ENCODE data around the genes KCNJ10, ATP1A2 and ITLN1.

- PRO-cap, 2 experiments = no peak in any of the 2 experiments
- RAMPAGE, long total RNA, 4 experiments = no peak in any of the 4 experiments
Observed at GRCh38 chr1:159938076-159938855, 7.1 kb downstream of the IGSF9 start.

DNA sequence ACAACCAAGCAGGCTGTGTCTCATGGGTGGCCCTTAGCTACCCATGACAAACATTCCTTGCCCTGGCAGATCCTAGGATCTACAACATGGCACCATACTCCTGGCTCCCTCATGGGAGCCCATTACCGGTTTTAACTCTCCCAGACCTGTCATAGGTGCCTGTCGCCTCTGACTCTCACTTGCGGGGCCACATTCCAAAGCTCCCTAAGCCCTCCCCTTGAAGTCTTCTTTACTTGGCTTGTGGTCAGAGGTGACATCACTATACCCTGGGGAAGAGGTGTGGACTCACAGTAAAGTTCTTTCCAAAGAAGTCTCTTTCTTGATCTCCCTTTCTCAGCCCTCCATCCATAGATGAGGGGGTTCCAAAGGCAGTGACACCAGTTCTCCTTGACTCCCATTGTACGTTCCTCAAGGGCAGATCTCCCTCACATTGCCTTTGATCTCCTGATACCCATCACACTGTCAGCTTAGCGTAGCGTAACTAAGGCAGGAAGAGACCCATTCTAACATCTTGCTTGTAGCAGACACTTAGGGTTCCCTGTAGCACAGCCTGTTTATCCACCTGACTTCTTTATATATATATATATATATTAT, 5.5 kb upstream of the SLAMF9 start:
- PRO-cap, 2 experiments = no peak in any of the 2 experiments
- RAMPAGE, long total RNA, 4 experiments = no peak in any of the 4 experiments

DNA sequence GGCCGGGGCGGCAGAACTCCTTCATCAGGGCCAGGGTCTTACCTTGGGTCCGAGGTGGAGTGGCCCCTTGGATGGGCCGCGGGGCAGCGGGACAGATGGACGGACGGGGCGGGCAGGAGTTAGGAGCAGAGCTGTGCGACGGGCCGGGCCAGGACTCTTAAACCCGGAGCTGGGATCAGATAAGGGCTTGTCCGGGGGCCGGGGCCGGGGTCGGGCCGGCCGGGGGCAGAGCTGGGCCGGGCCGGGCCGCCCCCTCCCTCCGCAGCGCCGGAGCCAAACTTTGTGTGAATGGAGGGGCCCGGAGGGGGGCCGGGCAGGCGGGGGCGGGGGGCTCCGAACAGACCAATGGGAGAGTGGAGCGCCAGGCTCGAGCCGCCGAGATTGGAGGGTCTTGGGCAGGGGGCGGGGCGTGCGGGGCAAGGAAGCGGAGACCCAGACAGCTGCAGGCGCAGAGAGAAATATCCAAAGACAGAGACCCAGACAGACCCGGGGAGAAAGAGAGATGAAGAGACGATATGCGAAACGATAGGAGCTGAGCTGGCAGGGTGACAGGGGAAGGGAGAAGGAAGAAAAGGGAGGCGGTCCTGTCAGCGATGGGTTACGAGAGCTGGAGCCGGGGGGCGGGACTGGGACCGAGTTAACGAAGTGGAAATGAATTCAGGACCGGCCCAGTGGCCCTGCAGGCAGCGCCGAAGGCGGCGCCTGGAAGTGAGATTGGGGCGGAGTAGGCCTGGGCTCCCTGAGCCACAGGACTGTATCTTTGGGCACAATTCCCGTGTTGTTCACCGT, at the start of gene KCNJ10:
Gene KCNJ10 (minus strand): TSS at position 181 of the 789 bp plus-strand sequence.
- PRO-cap, 2 experiments = peak in 1 of 2 experiments; most common plus-strand start position 457 of the sequence (in 1)
- RAMPAGE, long total RNA, 4 experiments = no peak in any of the 4 experiments

GRCh38 chr1:160096504-160097182, 1.8 kb downstream of the IGSF8 start:
- PRO-cap, 2 experiments = no peak in any of the 2 experiments
- RAMPAGE, long total RNA, 4 experiments = no peak in any of the 4 experiments

DNA sequence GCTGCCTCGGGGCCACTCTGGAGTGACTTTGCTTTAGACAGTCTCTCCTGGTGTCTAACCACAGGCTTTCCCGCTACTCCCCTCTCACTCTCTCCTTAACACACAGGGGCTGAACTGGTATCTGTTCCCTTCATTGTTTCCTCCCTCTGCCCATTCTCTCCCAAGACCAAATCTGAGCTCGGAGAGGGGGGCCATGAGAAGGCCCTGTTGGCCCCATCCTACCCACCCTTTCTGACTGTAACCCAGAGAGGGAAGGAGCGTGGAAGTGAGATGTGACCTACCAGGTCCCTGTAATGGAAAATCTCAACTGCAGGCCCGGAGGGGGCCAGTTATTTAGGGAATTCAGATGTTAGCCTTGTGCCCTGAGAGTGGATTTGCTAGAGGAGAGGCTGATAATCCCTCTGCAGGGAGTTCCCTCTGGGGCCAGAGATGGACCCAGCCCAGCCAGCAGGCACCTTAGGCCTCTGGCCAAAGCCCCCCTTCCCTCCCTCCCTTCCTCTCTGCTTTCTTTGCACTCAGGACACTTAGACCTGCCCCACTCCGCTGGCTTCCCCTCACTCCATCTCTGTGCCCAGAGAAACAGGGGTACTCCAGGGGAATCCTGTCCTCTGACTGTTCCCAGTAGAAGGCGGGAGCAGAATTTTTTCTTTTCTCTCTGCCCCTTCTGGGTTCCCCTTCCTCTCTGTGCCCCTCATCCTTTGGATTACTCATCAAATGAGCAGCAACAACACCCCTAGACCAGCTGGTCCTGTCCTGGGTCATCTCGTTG, 1.5 kb upstream of the ATP1A2 start:
- PRO-cap, 2 experiments = no peak in any of the 2 experiments
- RAMPAGE, long total RNA, 4 experiments = no peak in any of the 4 experiments

- PRO-cap, 2 experiments = peak in 2 of 2 experiments; most common plus-strand start chr1:160115759 (in 1)
- RAMPAGE, long total RNA, 4 experiments = start-site peak on the plus strand in 4 of 4 experiments, at chr1:160115758-160115763 at its widest, 36 to 90 reads per replicate
Observed at GRCh38 chr1:160115468-160115967, at the start of gene ATP1A2. TSS of gene ATP1A2 (plus strand) at chr1:160115759.

GRCh38 chr1:160124527-160125259, 9.1 kb downstream of the ATP1A2 start:
- PRO-cap, 2 experiments = no peak in any of the 2 experiments
- RAMPAGE, long total RNA, 4 experiments = no peak in any of the 4 experiments

GRCh38 chr1:160191689-160192159, 1.3 kb downstream of the CASQ1 start:
- PRO-cap, 2 experiments = peak in 1 of 2 experiments; most common plus-strand start chr1:160192039 (in 1)
- RAMPAGE, long total RNA, 4 experiments = no peak in any of the 4 experiments

DNA sequence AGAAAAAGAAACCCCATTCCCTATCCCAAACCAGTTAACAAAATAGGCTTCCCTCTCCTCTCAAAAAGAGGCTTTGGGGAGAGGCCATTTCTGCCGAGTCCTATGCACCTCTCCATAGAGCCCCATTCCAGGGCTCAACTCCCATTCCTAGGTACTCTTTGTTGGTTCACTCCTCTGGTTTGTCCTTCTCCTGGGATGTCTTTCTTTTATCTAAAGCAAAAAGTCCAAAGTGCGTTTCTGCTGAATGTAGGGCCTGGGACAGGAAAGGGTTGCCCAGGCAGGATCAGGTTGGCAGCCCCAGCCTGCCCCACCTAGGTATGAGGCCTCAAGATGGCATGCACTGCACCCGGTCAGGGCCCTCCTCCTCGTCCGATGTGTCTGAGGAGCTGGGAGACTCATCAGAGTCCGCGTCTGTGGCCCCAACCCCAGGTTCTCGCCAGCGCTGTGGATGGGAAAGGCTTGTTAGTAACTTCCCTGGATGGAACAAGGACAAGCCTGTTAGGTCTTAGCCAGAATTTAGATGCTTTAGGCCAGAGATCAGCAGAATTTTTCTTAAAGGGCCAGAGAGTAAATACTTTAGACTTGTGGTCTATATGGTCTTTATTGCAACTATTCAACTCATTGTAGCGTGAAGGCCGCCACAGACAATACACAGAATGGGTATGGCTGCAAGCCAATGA, 12.2 kb downstream of the PEA15 start:
- PRO-cap, 2 experiments = no peak in any of the 2 experiments
- RAMPAGE, long total RNA, 4 experiments = no peak in any of the 4 experiments

GRCh38 chr1:160239946-160240418, 22.4 kb downstream of the DCAF8 start:
- PRO-cap, 2 experiments = no peak in any of the 2 experiments
- RAMPAGE, long total RNA, 4 experiments = start-site peak on the minus strand in 1 of 4 experiments, at chr1:160240215-160240356 at its widest, 47 to 99 reads per replicate

- PRO-cap, 2 experiments = no peak in any of the 2 experiments
- RAMPAGE, long total RNA, 4 experiments = no peak in any of the 4 experiments
Observed at GRCh38 chr1:160410230-160410956, 10.0 kb downstream of the VANGL2 start.

- PRO-cap, 2 experiments = no peak in any of the 2 experiments
- RAMPAGE, long total RNA, 4 experiments = no peak in any of the 4 experiments
Observed at GRCh38 chr1:160446793-160447558, 46.6 kb downstream of the VANGL2 start.

GRCh38 chr1:160560804-160561141, 18.5 kb downstream of the CD84 start:
- PRO-cap, 2 experiments = no peak in any of the 2 experiments
- RAMPAGE, long total RNA, 4 experiments = no peak in any of the 4 experiments

DNA sequence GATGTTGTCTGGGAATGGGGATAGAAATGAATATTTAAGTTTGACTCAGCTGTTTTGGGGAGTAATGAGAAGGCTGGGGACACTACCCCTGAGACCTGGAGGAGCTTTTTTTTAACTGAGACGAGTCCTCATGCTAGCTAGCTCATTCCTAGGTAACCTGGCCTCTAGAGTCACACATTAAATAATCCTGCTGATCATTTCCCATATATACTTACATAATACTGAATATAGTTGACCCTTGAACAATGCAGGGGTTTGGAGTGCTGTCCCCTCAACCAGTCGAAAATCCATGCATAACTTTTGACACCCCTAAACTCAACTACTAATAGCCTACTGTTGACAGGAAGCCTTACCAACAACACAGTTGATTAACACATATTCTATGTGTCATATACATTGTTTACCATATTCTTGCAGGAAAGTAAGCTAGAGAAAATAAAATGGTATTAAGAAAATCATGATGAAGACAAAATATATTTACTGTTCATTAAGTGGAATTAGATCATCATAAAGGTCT, 1.3 kb upstream of the CD84 start:
- PRO-cap, 2 experiments = no peak in any of the 2 experiments
- RAMPAGE, long total RNA, 4 experiments = no peak in any of the 4 experiments

DNA sequence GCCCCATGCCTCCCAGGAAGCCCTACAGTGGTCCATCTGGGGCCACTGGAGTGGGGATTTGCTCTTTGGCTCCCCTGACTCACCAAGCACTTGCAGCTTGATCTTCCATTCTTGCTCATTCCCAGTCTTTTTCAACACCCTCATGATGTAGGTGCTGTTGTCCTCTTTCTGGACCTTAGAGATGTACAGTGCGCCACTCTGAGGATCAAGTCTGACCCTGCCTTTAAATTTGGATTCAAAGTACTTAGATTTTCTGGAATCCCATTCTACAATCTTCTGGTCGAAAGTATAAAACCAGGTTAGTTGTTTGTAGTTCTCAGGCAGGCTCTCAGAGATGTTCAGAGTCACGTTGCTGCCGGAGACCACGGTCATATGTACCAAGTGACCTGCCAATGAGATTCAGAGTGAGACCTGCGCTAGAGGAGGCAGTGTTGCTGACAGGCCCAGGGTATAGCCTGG, 26.8 kb downstream of the CD48 start:
- PRO-cap, 2 experiments = no peak in any of the 2 experiments
- RAMPAGE, long total RNA, 4 experiments = start-site peak on the minus strand in 1 of 4 experiments, centred at position 282 of the sequence, 10 reads per replicate

DNA sequence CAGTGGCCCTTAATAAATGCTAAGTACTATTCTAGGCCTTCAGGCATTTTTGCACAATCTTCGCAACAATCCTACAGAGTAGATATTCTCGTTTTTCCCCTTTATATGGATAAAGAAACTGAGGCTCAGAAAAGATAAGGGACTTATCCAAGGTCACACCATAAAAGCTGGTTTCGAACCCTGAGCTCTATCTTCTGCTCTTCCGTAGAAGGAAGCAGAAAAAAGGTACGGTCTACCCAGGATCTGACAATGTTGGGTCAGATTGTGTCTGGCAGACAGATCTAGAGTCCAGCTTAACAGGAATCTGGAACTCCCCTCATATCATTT, 21.6 kb downstream of the LY9 start:
- PRO-cap, 2 experiments = no peak in any of the 2 experiments
- RAMPAGE, long total RNA, 4 experiments = no peak in any of the 4 experiments

DNA sequence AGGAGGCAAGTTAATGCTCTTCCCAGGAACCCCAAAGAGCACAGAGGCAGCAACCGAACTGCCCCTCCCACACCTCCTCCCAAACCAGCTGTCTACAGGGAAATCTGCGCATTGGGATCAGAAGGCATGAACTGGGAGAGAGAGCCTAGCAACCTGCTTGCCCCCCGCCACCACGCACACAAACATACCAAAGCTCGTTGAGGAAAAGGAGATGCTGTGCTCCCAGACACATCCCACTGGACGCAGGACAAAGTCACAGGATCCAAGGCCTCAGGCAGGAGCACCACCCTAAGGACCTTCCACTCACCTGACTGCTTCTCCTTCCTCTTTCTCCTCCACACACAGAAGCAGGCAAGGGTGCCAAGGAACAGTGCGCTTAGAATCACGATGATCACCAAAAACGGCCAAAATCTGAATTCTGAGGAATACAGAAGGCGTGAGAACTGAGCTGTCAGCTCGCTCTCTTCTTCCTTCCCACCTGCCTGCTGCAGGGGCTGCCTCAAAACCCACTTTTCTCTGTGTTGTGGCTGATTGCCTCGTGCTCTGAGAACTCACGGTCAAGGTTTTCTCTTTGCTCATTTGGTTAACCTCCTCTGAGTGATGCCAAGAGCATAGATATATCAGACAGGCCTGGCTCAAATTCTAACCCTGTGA, 23.9 kb downstream of the CD244 start:
- PRO-cap, 2 experiments = no peak in any of the 2 experiments
- RAMPAGE, long total RNA, 4 experiments = no peak in any of the 4 experiments

DNA sequence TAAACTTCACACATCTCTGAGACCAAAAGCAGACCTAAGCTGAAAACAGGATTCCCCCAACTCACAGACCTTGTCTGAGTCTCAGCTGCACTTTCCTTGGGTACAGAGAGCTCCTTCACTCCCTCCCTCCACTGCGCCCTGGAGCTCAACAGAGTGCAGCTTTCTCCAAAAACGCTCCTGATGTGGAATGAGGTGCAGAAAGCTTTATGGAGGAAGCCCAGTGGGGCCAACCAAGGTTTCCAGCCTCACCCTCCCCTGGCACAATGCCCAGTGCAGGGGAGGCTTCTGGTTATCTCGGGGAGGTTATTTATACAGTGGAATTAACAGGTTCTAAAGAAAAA, at the start of gene ITLN1:
Gene ITLN1 (minus strand): TSS at position 189 of the 341 bp plus-strand sequence.
- PRO-cap, 2 experiments = no peak in any of the 2 experiments
- RAMPAGE, long total RNA, 4 experiments = no peak in any of the 4 experiments

DNA sequence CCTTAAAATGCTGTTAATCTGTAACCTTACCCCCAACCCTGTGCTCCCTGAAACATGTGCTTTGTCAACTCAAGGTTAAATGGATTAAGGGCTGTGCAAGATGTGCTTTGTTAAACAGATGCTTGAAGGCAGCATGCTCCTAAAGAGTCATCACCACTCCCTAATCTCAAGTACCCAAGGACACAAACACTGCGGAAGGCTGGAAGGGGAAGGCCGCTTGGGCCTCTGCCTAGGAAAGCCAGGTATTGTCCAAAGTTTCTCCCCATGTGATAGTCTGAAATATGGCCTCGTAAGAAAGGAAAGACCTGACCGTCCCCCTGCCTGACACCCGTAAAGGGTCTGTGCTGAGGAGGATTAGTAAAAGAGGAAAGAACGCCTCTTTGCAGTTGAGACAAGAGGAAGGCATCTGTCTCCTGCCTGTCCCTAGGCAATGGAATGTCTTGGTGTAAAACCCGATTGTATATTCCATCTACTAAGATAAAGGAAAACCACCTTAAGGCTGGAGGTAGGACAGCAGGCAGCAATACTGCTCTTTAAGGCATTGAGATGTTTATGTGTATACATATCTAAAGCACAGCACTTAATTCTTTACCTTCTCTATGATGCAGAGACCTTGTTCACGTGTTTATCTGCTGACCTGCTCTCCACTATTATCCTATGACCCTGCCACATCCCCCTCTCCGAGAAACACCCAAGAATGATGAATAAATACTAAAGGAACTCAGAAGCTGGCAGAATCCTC, 28.4 kb upstream of the ITLN1 start:
- PRO-cap, 2 experiments = no peak in any of the 2 experiments
- RAMPAGE, long total RNA, 4 experiments = no peak in any of the 4 experiments

- PRO-cap, 2 experiments = no peak in any of the 2 experiments
- RAMPAGE, long total RNA, 4 experiments = no peak in any of the 4 experiments
Observed at GRCh38 chr1:160996896-160997926, 23.7 kb downstream of the F11R start.